K562 (cell line): Measurements from ENCODE around the genes CELSR3, IP6K2 and P4HTM.

- RAMPAGE, long total RNA: no peak
- RRBS: 2% methylated on average over 22 of the region's 43 CpGs
PRO-cap:
- standard: bidirectional peak, plus-strand start at chr3:47781357, minus-strand start at chr3:47781366; bidirectional peak, plus-strand start at chr3:47781517, minus-strand start at chr3:47781460
- CoPRO, capped RNA only, 2 experiments: peak in 2 of 2 experiments; most common plus-strand start chr3:47781528 (in 2); most common minus-strand start chr3:47781450 (in 2)
- CoPRO, capped and uncapped RNA, 2 experiments: no peak in any of the 2 experiments
- CoPRO, uncapped RNA only, 2 experiments: peak in 2 of 2 experiments; most common plus-strand start chr3:47781070 (in 2)
CAGE:
- cytosol, long polyA plus RNA: no peak
- long polyA plus RNA: no peak
- nucleolus, long total RNA: no peak
- nucleus, long polyA plus RNA: no peak
Measured at GRCh38 chr3:47780957-47781588, 620 bp downstream of the SMARCC1 start.

- RAMPAGE, long total RNA: no peak
- RRBS: no CpG with 5 or more reads among the region's 16 CpGs
PRO-cap:
- standard: bidirectional peak, plus-strand start at chr3:47850531, minus-strand start at chr3:47850453
- CoPRO, capped RNA only, 2 experiments: no peak in any of the 2 experiments
- CoPRO, capped and uncapped RNA, 2 experiments: peak in 1 of 2 experiments; most common plus-strand start chr3:47850609 (in 1); most common minus-strand start chr3:47850576 (in 1)
- CoPRO, uncapped RNA only, 2 experiments: peak in 2 of 2 experiments; most common plus-strand start chr3:47850481 (in 2); most common minus-strand start chr3:47850497 (in 1)
CAGE:
- cytosol, long polyA plus RNA: no peak
- long polyA plus RNA: no peak
- nucleolus, long total RNA: no peak
- nucleus, long polyA plus RNA: no peak
Measured at GRCh38 chr3:47850369-47851261, 47.7 kb downstream of the DHX30 start.

DNA sequence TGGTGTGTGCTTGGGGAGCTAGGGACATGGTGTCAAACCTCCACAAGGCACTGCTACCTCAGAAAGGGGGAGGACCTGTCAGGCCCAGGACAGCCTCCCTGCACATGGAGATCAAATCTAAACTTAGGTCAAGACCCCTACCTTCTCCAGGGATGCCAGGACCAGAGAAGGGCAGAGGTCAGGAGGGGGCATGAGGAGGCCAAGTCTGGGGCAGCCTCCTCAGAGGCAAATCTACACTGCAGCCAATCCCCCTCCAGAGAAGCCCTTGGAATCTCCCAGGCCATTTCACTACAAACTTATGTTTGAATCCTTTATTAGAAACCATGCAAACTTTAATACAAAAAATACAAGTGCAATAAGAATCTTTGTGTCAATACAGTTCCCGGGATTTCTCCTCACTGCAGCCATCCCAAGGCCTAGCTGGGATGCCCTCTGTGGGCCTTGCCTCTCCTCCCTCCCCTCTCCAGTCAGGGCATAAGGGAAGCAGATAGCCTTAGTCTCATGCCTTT is 48.4 kb downstream of the DHX30 start:
- RAMPAGE, long total RNA: no peak
- RRBS: no CpG with 5 or more reads among the region's 1 CpG
PRO-cap:
- standard: no peak
- CoPRO, capped RNA only, 2 experiments: peak in 1 of 2 experiments; most common plus-strand start position 365 of the sequence (in 1); most common minus-strand start position 232 of the sequence (in 1)
- CoPRO, capped and uncapped RNA, 2 experiments: no peak in any of the 2 experiments
- CoPRO, uncapped RNA only, 2 experiments: peak in 2 of 2 experiments; most common plus-strand start position 355 of the sequence (in 1); most common minus-strand start position 106 of the sequence (in 1)
CAGE:
- cytosol, long polyA plus RNA: no peak
- long polyA plus RNA: no peak
- nucleolus, long total RNA: no peak
- nucleus, long polyA plus RNA: no peak

GRCh38 chr3:47852558-47853036 is 49.7 kb downstream of the DHX30 start:
- RAMPAGE, long total RNA: no peak
- RRBS: 95% methylated on average over 14 of the region's 23 CpGs
PRO-cap:
- standard: no peak
- CoPRO, capped RNA only, 2 experiments: no peak in any of the 2 experiments
- CoPRO, capped and uncapped RNA, 2 experiments: no peak in any of the 2 experiments
- CoPRO, uncapped RNA only, 2 experiments: no peak in any of the 2 experiments
CAGE:
- cytosol, long polyA plus RNA: no peak
- long polyA plus RNA: no peak
- nucleolus, long total RNA: no peak
- nucleus, long polyA plus RNA: no peak

DNA sequence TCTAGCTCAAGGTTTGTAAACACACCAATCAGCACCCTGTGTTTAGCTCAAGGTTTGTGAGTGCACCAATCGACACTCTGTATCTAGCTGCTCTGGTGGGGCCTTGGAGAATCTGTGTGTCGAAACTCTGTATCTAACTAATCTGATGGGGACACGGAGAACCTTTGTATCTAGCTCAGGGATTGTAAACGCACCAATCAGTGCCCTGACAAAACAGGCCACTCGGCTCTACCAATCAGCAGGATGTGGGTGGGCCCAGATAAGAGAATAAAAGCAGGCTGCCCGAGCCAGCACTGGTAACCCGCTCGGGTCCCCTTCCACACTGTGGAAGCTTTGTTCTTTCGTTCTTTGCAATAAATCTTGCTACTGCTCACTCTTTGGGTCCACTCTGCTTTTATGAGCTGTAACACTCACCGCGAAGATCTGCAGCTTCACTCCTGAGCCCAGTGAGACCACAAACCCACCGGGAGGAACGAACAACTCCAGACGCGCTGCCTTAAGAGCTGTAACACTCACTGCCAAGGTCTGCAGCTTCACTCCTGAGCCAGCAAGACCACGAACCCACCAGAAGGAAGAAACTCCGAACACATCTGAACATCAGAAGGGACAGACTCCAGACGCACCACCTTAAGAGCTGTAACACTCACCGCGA is 85.2 kb downstream of the DHX30 start:
- RAMPAGE, long total RNA: no peak
- RRBS: no CpG with 5 or more reads among the region's 20 CpGs
PRO-cap:
- standard: no peak
- CoPRO, capped RNA only, 2 experiments: no peak in any of the 2 experiments
- CoPRO, capped and uncapped RNA, 2 experiments: no peak in any of the 2 experiments
- CoPRO, uncapped RNA only, 2 experiments: no peak in any of the 2 experiments
CAGE:
- cytosol, long polyA plus RNA: no peak
- long polyA plus RNA: no peak
- nucleolus, long total RNA: no peak
- nucleus, long polyA plus RNA: no peak

DNA sequence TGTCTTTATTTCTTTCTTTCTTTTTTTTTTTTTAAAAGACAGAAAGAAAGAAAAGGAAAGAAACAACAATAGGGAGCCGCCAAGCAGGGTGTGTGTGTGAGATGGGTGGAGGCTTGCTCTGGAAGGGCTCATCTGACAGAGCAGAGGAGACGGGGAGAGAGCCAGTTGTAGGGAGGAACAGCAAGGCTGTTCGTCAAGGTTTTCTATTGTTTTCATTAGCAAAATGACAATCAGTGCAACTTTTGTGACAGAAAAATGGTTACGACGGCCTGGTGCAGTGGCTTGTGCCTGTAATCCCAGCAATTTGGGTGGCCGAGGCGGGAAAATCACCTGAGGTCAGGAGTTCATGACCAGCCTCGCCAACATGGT is 69.2 kb downstream of the CDC25A start:
- RAMPAGE, long total RNA: no peak
- RRBS: no CpG with 5 or more reads among the region's 8 CpGs
PRO-cap:
- standard: no peak
- CoPRO, capped RNA only, 2 experiments: no peak in any of the 2 experiments
- CoPRO, capped and uncapped RNA, 2 experiments: no peak in any of the 2 experiments
- CoPRO, uncapped RNA only, 2 experiments: no peak in any of the 2 experiments
CAGE:
- cytosol, long polyA plus RNA: no peak
- long polyA plus RNA: no peak
- nucleolus, long total RNA: no peak
- nucleus, long polyA plus RNA: no peak

- RAMPAGE, long total RNA: no peak
- RRBS: no CpG with 5 or more reads among the region's 11 CpGs
PRO-cap:
- standard: no peak
- CoPRO, capped RNA only, 2 experiments: no peak in any of the 2 experiments
- CoPRO, capped and uncapped RNA, 2 experiments: no peak in any of the 2 experiments
- CoPRO, uncapped RNA only, 2 experiments: no peak in any of the 2 experiments
CAGE:
- cytosol, long polyA plus RNA: no peak
- long polyA plus RNA: no peak
- nucleolus, long total RNA: no peak
- nucleus, long polyA plus RNA: no peak
Measured at GRCh38 chr3:48469173-48469661, 3.2 kb downstream of the TREX1 start.

DNA sequence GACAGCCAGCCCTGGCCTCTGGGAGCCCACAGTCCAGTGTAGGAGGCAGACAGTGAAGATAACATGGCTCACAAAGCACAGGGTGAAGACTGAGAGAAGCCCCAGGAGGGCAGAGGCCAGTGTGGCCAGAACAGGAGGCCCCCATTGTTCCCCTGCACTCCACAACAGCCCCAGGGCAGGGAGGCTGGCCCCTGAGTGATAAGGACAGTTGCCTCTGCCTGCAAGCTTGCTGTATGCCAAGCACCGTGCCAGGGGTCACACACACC is 4.1 kb downstream of the TREX1 start:
- RAMPAGE, long total RNA: no peak
- RRBS: no CpG with 5 or more reads among the region's 1 CpG
PRO-cap:
- standard: no peak
- CoPRO, capped RNA only, 2 experiments: no peak in any of the 2 experiments
- CoPRO, capped and uncapped RNA, 2 experiments: no peak in any of the 2 experiments
- CoPRO, uncapped RNA only, 2 experiments: no peak in any of the 2 experiments
CAGE:
- cytosol, long polyA plus RNA: no peak
- long polyA plus RNA: no peak
- nucleolus, long total RNA: no peak
- nucleus, long polyA plus RNA: no peak

GRCh38 chr3:48473384-48473745 is 7.3 kb downstream of the TREX1 start:
- RAMPAGE, long total RNA: no peak
- RRBS: no CpG with 5 or more reads among the region's 5 CpGs
PRO-cap:
- standard: no peak
- CoPRO, capped RNA only, 2 experiments: peak in 1 of 2 experiments; most common plus-strand start chr3:48473513 (in 1); most common minus-strand start chr3:48473505 (in 1)
- CoPRO, capped and uncapped RNA, 2 experiments: no peak in any of the 2 experiments
- CoPRO, uncapped RNA only, 2 experiments: no peak in any of the 2 experiments
CAGE:
- cytosol, long polyA plus RNA: no peak
- long polyA plus RNA: no peak
- nucleolus, long total RNA: no peak
- nucleus, long polyA plus RNA: no peak

GRCh38 chr3:48478429-48479102 is 12.5 kb downstream of the TREX1 start:
- RAMPAGE, long total RNA: no peak
- RRBS: no CpG with 5 or more reads among the region's 12 CpGs
PRO-cap:
- standard: no peak
- CoPRO, capped RNA only, 2 experiments: no peak in any of the 2 experiments
- CoPRO, capped and uncapped RNA, 2 experiments: no peak in any of the 2 experiments
- CoPRO, uncapped RNA only, 2 experiments: no peak in any of the 2 experiments
CAGE:
- cytosol, long polyA plus RNA: no peak
- long polyA plus RNA: no peak
- nucleolus, long total RNA: no peak
- nucleus, long polyA plus RNA: no peak

GRCh38 chr3:48503380-48503776 is 596 bp downstream of the SHISA5 start:
- RAMPAGE, long total RNA: no peak
- RRBS: no CpG with 5 or more reads among the region's 9 CpGs
PRO-cap:
- standard: unidirectional peak, plus-strand start at chr3:48503564; unidirectional peak, plus-strand start at chr3:48503629
- CoPRO, capped RNA only, 2 experiments: peak in 2 of 2 experiments; most common plus-strand start chr3:48503564 (in 2)
- CoPRO, capped and uncapped RNA, 2 experiments: no peak in any of the 2 experiments
- CoPRO, uncapped RNA only, 2 experiments: no peak in any of the 2 experiments
CAGE:
- cytosol, long polyA plus RNA: no peak
- long polyA plus RNA: no peak
- nucleolus, long total RNA: no peak
- nucleus, long polyA plus RNA: no peak

GRCh38 chr3:48503777-48503932 is 319 bp downstream of the SHISA5 start:
- RAMPAGE, long total RNA: no peak
- RRBS: no CpG with 5 or more reads among the region's 6 CpGs
PRO-cap:
- standard: no peak
- CoPRO, capped RNA only, 2 experiments: no peak in any of the 2 experiments
- CoPRO, capped and uncapped RNA, 2 experiments: no peak in any of the 2 experiments
- CoPRO, uncapped RNA only, 2 experiments: no peak in any of the 2 experiments
CAGE:
- cytosol, long polyA plus RNA: no peak
- long polyA plus RNA: no peak
- nucleolus, long total RNA: no peak
- nucleus, long polyA plus RNA: no peak

- RAMPAGE, long total RNA: no peak
- RRBS: no CpG with 5 or more reads among the region's 12 CpGs
PRO-cap:
- standard: bidirectional peak, plus-strand start at chr3:48555446, minus-strand start at chr3:48555331
- CoPRO, capped RNA only, 2 experiments: no peak in any of the 2 experiments
- CoPRO, capped and uncapped RNA, 2 experiments: no peak in any of the 2 experiments
- CoPRO, uncapped RNA only, 2 experiments: no peak in any of the 2 experiments
CAGE:
- cytosol, long polyA plus RNA: no peak
- long polyA plus RNA: no peak
- nucleolus, long total RNA: no peak
- nucleus, long polyA plus RNA: no peak
Measured at GRCh38 chr3:48555167-48555998, 1.2 kb downstream of the PFKFB4 start.

DNA sequence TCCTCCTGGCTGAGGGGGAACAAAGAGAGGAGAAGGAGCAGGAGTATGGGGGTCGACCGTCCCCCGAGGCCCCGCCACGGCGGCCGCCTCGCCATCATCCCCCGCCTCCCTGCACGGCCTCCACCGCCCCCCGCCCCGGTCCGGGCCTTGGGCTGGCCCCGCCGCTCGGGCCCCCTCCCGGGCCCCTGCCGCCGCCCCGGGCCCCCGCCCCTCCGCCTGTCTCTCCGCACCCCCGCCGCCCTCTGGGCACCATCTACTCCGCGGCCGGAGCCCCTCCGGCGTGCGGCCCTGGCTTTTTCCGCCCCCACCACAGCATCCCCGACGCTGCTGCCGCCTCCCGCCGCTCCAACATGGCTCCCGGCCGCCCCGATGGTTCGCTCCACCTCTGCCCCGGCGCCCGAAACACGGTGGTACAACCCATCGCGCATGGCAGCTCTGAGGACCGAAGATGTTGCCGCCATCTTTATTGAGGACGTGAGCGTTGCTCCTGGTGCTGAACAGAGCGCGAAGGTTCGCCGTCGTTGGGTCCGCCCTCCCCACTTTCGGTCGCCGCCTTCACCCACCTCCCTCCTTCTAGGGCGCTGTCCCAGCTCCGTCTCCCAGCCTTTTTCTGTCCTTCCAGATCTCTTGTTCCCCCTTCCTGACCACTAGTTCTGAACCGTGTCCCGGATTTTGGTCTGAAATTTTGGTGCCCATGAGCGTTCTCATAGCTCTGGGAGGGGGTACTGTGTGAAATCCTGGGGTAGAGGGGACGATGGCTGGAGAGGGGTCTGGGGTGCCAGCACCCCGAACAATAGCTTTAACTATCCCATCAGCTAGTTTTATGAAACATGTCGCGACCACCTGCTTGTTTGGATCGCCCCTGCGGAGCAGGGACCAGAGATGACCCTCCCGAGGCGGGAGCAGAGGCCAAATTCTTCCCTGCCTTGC is at the start of gene CELSR3:
Gene CELSR3, minus strand, starts transcription at position 350 of the 930 bp plus-strand sequence.
- RAMPAGE, long total RNA: start-site peak on the plus strand centred at position 446 of the sequence, 52 bp wide, 10 and 14 reads in 2 replicates
- RRBS: 5% methylated on average over 22 of the region's 74 CpGs
PRO-cap:
- standard: bidirectional peak, plus-strand start at position 466 of the sequence, minus-strand start at position 352 of the sequence
- CoPRO, capped RNA only, 2 experiments: peak in 2 of 2 experiments; most common plus-strand start position 460 of the sequence (in 2); most common minus-strand start position 352 of the sequence (in 1)
- CoPRO, capped and uncapped RNA, 2 experiments: peak in 2 of 2 experiments; most common plus-strand start position 460 of the sequence (in 1); most common minus-strand start position 352 of the sequence (in 1)
- CoPRO, uncapped RNA only, 2 experiments: peak in 1 of 2 experiments; most common plus-strand start position 502 of the sequence (in 1); most common minus-strand start position 255 of the sequence (in 1)
CAGE:
- cytosol, long polyA plus RNA: no peak
- long polyA plus RNA: no peak
- nucleolus, long total RNA: no peak
- nucleus, long polyA plus RNA: no peak

- RAMPAGE, long total RNA: start-site peak on the minus strand at chr3:48664066-48664125, 9 and 18 reads in 2 replicates
- RRBS: 2% methylated on average over 10 of the region's 75 CpGs
PRO-cap:
- standard: bidirectional peak, plus-strand start at chr3:48663893, minus-strand start at chr3:48663654; bidirectional peak, plus-strand start at chr3:48664271, minus-strand start at chr3:48664102
- CoPRO, capped RNA only, 2 experiments: peak in 2 of 2 experiments; most common plus-strand start chr3:48663874 (in 1); most common minus-strand start chr3:48663654 (in 1)
- CoPRO, capped and uncapped RNA, 2 experiments: peak in 1 of 2 experiments; most common plus-strand start chr3:48663705 (in 1); most common minus-strand start chr3:48663654 (in 1)
- CoPRO, uncapped RNA only, 2 experiments: peak in 1 of 2 experiments; most common plus-strand start chr3:48663933 (in 1); most common minus-strand start chr3:48663829 (in 1)
CAGE:
- cytosol, long polyA plus RNA: no peak
- long polyA plus RNA: no peak
- nucleolus, long total RNA: no peak
- nucleus, long polyA plus RNA: no peak
Measured at GRCh38 chr3:48663467-48664537, 1.1 kb upstream of the CELSR3 start.

GRCh38 chr3:48715051-48715642 is 1.9 kb downstream of the IP6K2 start:
- RAMPAGE, long total RNA: no peak
PRO-cap:
- standard: no peak
- CoPRO, capped RNA only, 2 experiments: no peak in any of the 2 experiments
- CoPRO, capped and uncapped RNA, 2 experiments: no peak in any of the 2 experiments
- CoPRO, uncapped RNA only, 2 experiments: no peak in any of the 2 experiments
CAGE:
- cytosol, long polyA plus RNA: no peak
- long polyA plus RNA: no peak
- nucleolus, long total RNA: no peak
- nucleus, long polyA plus RNA: no peak

DNA sequence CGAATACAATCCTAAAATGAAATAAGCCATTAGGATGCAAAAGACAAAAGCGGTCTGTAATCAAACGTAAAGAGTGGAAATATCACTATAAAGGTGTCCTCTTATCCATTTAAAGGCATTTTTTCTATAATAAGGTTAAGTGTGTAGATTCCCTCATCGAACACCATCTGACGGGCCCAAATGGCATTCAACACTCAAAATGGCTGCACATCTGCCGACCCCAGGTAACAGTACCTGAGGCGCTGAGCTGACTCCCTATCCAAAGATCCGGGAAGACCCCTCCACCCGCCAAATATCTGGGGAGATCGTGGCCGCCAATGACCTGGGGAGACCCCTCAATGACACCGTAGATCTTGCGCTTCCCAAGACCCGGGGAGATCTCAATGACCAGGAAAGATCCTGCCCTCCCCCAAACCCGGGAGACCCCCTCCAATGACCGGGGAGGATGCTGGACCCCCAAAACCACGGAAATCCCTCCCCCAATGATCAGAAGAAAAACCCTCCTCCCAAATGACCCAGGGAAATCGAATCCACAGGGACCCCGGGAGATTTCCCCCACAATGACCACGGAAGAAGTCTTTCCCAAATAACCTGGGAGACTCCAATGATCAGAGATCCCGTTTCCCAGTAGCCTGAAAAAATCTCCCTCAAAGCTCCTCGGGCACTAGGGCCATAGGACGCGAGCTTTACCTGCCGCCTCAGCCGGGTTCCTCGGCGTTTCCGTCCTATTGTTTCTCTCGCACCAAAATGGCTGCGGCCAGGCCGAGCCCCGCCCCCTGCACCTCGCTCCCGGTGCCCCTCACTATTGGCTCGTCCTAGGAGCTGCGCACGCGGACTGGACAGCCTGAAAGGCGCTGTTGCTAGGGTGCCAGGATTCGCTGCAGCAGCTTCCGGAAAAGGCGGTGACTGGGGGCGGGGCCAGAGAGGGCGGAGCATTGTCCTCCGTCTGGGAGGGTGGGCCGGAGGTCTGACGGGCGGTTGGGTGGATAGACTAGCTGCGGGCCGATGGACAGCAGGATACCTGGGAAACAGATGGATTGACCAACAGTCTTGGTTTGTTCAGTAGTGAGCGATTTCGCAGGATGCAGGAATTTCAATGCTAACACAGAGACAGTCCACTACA is at the start of gene IP6K2:
Gene IP6K2, minus strand, starts transcription at position 755 of the 1,123 bp plus-strand sequence.
- RAMPAGE, long total RNA: start-site peak on the minus strand centred at position 738 of the sequence, 44 bp wide, 431 and 353 reads in 2 replicates
- RRBS: 4% methylated on average over 16 of the region's 53 CpGs
PRO-cap:
- standard: bidirectional peak, plus-strand start at position 935 of the sequence, minus-strand start at position 722 of the sequence
- CoPRO, capped RNA only, 2 experiments: peak in 2 of 2 experiments; most common plus-strand start position 935 of the sequence (in 2); most common minus-strand start position 749 of the sequence (in 2)
- CoPRO, capped and uncapped RNA, 2 experiments: peak in 2 of 2 experiments; most common plus-strand start position 935 of the sequence (in 2); most common minus-strand start position 722 of the sequence (in 2)
- CoPRO, uncapped RNA only, 2 experiments: peak in 2 of 2 experiments; most common plus-strand start position 989 of the sequence (in 1); most common minus-strand start position 722 of the sequence (in 2)
CAGE:
- cytosol, long polyA plus RNA: start-site peak on the minus strand centred at position 739 of the sequence, 35 bp wide, 1,563 and 959 reads in 2 replicates
- long polyA plus RNA: start-site peak on the minus strand centred at position 741 of the sequence, 31 bp wide, 1,613 and 1,101 reads in 2 replicates
- nucleolus, long total RNA: no peak
- nucleus, long polyA plus RNA: start-site peak on the minus strand centred at position 739 of the sequence, 35 bp wide, 2,788 and 3,087 reads in 2 replicates

DNA sequence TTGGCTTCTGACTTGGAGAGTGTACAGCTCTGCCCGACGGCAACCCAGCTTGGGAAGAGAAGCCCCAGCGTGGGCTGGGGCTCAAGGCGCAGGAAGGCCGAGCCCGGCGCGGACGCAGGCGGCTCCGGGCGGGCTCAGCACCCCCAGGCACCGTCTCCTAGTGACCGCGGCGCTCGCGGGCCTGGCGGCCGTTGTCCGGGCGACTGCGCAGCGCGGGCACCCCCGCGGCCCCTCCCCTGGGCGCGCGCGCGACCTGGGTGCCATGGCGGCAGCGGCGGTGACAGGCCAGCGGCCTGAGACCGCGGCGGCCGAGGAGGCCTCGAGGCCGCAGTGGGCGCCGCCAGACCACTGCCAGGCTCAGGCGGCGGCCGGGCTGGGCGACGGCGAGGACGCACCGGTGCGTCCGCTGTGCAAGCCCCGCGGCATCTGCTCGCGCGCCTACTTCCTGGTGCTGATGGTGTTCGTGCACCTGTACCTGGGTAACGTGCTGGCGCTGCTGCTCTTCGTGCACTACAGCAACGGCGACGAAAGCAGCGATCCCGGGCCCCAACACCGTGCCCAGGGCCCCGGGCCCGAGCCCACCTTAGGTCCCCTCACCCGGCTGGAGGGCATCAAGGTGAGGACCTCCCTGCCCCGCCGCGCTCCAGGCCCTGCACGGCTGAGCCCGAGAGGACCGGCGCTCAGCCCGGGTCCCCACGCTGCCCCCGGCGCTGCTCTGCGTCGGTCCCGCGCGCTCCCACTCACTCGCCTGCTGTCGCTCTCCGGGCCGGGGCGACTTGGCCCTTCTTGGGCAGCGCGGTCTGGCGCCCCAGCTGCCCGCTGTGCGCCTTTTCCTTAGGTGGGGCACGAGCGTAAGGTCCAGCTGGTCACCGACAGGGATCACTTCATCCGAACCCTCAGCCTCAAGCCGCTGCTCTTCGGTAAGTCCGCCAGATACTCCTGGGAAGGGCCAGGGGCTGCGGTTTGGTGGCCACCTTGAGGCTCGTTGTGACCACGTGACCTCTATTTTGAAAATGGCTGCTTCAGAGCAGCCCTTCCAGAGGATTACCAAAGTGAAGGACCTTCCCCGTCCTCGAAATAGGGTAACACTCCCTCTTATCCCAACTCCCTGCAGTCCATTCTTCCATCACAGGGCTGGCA is at the start of gene P4HTM:
Gene P4HTM, plus strand, starts transcription at position 247 of the 1,140 bp plus-strand sequence.
- RAMPAGE, long total RNA: no peak
- RRBS: 87% methylated on average over 25 of the region's 110 CpGs
PRO-cap:
- standard: no peak
- CoPRO, capped RNA only, 2 experiments: no peak in any of the 2 experiments
- CoPRO, capped and uncapped RNA, 2 experiments: no peak in any of the 2 experiments
- CoPRO, uncapped RNA only, 2 experiments: no peak in any of the 2 experiments
CAGE:
- cytosol, long polyA plus RNA: no peak
- long polyA plus RNA: no peak
- nucleolus, long total RNA: no peak
- nucleus, long polyA plus RNA: no peak